Tibial nerve (tissue), 3 donors: Measurements from ENCODE around the gene TLR3.

GRCh38 chr4:184427679-184428089, 46.7 kb downstream of the IRF2 start:
- PRO-cap: no peak
- RAMPAGE, long total RNA, 3 experiments: no peak in any of the 3 experiments

DNA sequence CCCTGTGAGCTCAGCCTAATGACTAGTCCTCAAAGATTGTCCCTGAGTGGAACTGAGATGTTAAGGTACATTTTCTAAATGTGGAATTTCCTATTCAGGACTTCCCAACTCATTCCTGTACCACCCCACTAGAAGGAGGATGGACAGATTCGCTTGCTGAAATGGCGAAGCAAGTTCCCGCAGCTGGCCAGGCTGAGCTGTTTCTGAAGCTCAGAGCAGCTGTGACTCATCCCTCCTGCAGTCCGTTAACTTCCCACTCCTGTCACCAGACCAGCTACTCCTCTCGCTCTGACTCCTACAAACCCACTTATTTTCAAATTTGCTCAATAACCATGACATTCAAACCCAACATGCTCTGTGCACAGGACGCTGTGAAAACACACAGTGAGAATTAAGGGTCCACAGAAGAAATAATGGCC, 39.9 kb upstream of the IRF2 start:
- PRO-cap: no peak
- RAMPAGE, long total RNA, 3 experiments: no peak in any of the 3 experiments

DNA sequence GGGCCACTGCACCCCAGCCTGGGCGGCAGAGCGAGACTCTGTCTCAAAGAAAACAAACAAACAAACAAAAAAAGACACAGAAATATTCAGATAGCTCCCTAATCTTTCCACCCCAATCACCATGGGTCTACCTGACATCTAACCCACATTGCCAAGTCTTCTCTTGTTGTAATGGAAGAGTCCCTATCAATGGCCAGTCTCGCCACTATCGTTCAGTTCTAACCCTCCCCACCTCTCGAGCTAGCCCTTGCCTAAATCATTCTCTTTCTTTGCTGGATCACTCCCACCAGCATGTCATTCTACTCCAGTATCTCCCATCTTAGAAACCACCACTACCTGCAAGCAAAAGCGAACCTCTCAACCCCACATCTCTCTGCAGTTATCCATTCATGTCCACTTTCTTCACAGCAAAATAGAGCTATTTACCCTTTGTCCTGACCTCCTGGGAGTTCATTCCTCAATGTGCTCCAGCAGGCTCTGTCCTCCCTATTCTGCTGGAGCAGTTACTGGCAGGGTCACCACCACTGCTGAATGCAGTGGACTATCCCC, 16.2 kb upstream of the CENPU start:
- PRO-cap: no peak
- RAMPAGE, long total RNA, 3 experiments: no peak in any of the 3 experiments

- PRO-cap: no peak
- RAMPAGE, long total RNA, 3 experiments: no peak in any of the 3 experiments
Measured at GRCh38 chr4:184751624-184752109, 17.8 kb upstream of the CENPU start.

- PRO-cap: no peak
- RAMPAGE, long total RNA, 3 experiments: no peak in any of the 3 experiments
Measured at GRCh38 chr4:184895475-184895830, 69.7 kb upstream of the ACSL1 start.

DNA sequence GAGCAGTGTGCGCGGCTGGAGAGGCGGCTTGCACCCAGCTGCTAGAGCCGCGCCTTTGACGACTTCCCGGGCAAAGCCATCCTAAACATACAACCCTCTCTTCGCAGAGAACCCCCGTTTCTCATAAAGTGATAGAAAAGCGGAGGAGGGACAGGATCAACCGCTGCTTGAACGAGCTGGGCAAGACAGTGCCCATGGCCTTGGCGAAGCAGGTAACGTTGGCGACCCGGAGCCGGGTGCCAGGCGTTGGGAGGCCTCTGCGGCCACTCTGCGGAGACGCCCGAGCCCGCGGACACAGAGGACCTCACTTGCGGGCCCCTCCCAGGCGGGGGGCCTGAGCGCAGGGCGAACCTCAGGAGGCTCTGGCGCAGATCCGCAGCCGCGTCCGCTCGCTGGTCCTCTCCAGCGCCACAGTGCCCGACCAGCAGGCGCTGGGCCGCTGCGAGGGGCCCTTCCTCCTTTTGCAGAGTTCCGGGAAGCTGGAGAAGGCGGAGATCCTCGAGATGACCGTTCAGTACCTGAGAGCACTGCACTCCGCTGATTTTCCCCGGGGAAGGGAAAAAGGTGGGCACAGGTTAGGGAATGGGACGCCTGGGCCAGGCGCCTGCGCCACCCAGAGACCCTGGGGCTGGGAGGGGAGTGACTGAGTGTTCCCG, 1.1 kb downstream of the HELT start:
- PRO-cap: no peak
- RAMPAGE, long total RNA, 3 experiments: no peak in any of the 3 experiments

DNA sequence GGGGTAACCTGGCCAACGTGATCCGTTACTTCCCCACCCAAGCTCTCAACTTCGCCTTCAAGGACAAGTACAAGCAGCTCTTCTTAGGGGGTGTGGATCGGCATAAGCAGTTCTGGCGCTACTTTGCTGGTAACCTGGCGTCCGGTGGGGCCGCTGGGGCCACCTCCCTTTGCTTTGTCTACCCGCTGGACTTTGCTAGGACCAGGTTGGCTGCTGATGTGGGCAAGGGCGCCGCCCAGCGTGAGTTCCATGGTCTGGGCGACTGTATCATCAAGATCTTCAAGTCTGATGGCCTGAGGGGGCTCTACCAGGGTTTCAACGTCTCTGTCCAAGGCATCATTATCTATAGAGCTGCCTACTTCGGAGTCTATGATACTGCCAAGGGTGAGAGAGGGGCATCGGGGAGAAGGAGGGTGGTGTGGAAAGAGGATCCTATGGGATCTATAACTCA, 1.8 kb downstream of the SLC25A4 start:
- PRO-cap: no peak
- RAMPAGE, long total RNA, 3 experiments: no peak in any of the 3 experiments

DNA sequence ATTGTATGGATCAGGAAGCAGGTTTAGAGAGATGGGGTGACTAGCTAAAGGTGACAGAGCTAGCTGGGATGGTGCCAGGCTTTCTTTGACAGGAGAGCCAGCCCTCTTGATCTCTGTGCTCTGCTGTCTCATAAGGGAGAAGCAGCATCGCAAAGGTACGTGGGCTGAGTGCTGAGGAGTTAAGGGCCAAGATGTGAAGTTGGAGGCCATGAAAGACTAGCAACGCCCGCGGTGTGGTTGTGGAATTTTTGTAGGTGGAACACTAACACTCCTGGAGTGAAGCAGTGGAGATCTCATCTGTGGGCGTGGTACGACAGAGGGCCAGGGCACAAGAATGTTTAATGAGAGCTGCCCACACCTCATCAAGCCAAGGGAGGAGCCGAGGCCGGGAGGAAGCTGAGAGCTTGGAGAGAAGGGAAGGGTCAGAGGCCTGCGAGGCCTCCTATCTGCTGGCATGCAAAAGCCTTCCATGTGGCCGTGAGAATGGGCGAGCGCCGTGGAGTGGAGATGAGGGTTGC, 19.5 kb downstream of the SNX25 start:
- PRO-cap: no peak
- RAMPAGE, long total RNA, 3 experiments: no peak in any of the 3 experiments

DNA sequence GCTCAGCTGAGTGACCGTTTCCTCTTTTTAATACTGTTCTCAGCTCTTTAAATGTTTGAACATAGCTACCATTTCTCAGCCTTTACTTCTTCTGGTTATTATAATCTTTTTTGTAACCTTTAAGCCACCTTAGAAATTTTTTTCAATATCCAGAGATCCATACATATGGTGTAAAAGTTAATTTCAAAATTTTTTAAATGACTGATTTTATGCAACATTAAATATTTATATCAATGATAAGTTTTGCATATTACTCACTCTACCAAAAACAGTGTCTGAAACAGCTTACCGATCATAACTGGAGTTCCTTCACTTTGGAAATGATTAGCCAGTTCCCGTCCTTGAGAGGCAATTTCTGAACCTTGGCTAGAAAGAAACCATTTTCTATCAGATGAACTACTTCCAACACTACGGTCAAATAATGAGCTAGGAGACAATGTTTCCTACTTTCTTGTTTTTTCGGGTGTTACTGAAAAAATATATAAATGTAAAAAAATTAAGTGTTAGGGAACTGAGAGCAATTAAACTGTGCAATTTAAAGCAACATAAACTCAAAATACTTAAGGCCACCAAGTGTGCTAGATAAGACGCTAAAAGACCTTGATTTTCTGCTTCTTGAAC, 9.0 kb downstream of the ANKRD37 start:
- PRO-cap: no peak
- RAMPAGE, long total RNA, 3 experiments: no peak in any of the 3 experiments

- PRO-cap: no peak
- RAMPAGE, long total RNA, 3 experiments: no peak in any of the 3 experiments
Measured at GRCh38 chr4:185599687-185600382, 64.5 kb upstream of the PDLIM3 start.

DNA sequence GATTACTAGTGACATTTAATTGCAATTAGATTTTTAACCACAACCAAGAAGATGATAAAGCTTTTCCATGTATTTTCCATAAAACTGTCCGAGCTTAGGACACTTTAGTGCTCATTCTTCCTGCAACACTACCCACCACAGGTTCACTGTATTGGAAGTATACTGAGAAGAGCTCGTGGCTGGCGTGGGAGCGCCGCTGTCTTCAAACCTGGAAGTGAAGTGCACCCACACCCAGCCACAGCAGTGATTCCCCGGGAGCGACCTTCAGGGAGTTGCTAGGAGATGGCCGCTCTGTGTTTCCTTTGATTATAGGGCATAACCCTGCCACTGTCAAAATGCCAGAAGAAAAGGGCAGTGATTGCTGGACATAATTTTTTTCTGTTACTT, 95.0 kb downstream of the SORBS2 start:
- PRO-cap: unidirectional peak, minus-strand start at position 216 of the sequence
- RAMPAGE, long total RNA, 3 experiments: no peak in any of the 3 experiments

- PRO-cap: no peak
- RAMPAGE, long total RNA, 3 experiments: no peak in any of the 3 experiments
Measured at GRCh38 chr4:185721198-185721666, 90.8 kb downstream of the SORBS2 start.

GRCh38 chr4:185730248-185730756, 81.7 kb downstream of the SORBS2 start:
- PRO-cap: no peak
- RAMPAGE, long total RNA, 3 experiments: no peak in any of the 3 experiments

DNA sequence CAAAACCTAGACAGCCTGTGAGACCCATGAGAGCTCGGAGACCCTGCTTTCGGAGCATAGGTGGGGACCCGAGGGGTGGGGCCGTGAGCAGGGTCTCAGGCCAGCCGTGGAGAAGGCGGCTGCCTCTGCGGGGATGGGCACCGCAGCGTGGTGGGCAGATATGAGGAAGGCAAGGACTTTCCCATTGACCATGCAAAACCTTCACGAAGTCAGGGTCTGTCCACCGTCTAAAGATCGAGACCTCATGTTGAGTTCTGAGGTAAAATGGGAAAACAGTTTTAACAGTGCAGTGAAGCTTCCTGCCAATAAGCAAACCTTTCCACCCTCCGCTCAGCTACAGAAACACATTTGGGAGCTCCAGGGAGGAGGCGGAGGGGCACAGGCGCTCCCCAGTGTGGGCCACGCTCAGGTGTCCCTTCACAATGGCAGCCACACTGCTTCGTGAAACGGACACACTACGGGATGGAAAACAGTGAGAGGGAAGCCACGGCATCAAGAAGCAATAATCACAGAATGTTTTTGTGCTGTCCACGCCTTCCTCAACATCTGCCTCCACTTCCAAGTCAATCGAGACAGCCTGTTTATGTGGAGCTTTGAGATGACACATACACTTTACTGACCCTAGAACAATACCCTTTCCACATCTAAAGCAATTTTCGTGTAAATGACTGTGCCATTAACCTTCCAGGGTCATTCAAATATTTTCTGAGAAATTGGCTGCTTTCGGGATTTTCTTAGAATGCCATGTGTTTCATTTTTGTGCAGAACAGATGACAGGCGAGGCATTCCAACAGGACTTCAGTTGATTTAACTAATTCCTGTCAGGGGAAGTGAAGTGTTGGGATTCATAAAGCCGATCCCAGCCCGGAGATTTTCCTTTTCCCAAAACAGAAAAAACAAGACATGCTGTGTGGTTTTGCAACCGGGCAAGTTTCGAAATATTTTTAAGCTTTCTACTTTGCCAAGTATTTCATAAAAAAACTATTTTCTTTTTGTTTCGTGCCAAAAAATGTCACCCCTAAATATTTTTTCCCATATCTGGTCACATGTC, 74.1 kb downstream of the SORBS2 start:
- PRO-cap: unidirectional peak, minus-strand start at position 889 of the sequence
- RAMPAGE, long total RNA, 3 experiments: no peak in any of the 3 experiments

GRCh38 chr4:185743435-185744344, 68.3 kb downstream of the SORBS2 start:
- PRO-cap: no peak
- RAMPAGE, long total RNA, 3 experiments: no peak in any of the 3 experiments

GRCh38 chr4:185800211-185801161, 11.5 kb downstream of the SORBS2 start:
- PRO-cap: no peak
- RAMPAGE, long total RNA, 3 experiments: no peak in any of the 3 experiments

DNA sequence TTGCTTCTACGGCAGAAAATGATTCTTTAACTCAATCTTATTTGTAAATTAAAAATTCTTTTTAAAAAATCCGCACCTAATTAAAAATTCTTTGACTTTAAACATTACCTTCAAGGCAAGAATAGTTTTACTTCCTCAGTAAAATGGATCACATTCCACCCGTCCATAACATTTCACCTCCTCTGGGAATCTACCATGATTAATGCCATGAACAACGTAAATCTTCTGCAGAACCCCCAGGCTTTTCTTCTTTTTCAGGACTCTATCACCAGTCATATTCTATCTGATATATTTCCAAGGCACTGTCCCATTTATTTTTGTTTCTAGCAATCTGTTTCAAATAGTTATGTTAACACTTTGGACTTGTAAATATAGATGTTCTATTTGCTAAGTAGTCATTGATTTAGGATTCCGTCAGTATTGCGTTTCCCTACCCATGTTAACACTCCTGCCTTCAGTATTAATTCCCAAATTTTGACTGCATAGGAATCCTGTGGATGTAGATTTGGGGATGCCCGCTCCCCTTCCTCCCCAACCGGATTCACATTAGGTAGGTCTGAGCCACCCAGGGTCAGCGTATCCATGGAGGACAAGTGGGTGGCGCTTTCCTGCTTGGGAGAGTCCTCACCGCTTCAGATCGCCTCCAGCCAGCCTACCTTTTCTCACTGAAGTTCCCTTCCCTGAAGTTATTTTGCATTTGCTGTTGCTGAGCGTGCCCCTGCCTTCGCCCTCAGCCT, 1.0 kb upstream of the SORBS2 start:
- PRO-cap: no peak
- RAMPAGE, long total RNA, 3 experiments: no peak in any of the 3 experiments

DNA sequence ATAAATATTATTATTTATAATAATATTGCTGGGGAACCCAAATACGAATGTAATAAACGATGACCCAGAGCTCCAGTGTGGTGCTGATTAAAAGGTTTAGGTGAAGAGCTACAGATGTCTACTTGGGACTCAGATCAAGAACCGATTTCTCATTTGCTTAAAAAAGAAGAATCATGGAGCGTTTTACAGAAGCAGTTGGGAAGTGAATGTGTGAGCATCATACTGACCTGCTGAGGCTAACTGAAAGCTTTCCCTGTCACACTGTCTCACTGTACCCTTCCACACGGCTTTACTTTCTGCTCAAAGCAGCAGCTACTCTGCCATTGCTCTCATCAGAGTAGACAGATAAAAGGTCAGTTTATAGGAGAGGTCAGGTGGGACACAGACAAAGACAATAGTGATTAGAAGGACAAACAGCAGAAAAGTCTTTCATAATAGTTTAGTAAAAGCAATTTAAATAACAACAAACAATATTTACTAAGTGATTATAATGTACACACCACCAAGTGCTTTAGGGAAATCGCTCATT, 24.1 kb upstream of the SORBS2 start:
- PRO-cap: no peak
- RAMPAGE, long total RNA, 3 experiments: no peak in any of the 3 experiments

- PRO-cap: unidirectional peak, plus-strand start at chr4:186069156
- RAMPAGE, long total RNA, 3 experiments: start-site peak on the plus strand in 3 of 3 experiments, at chr4:186069154-186069205 at its widest, 13 to 88 reads per replicate
Measured at GRCh38 chr4:186068401-186069395, at the start of gene TLR3. Gene TLR3, plus strand, starts transcription at chr4:186069156.

DNA sequence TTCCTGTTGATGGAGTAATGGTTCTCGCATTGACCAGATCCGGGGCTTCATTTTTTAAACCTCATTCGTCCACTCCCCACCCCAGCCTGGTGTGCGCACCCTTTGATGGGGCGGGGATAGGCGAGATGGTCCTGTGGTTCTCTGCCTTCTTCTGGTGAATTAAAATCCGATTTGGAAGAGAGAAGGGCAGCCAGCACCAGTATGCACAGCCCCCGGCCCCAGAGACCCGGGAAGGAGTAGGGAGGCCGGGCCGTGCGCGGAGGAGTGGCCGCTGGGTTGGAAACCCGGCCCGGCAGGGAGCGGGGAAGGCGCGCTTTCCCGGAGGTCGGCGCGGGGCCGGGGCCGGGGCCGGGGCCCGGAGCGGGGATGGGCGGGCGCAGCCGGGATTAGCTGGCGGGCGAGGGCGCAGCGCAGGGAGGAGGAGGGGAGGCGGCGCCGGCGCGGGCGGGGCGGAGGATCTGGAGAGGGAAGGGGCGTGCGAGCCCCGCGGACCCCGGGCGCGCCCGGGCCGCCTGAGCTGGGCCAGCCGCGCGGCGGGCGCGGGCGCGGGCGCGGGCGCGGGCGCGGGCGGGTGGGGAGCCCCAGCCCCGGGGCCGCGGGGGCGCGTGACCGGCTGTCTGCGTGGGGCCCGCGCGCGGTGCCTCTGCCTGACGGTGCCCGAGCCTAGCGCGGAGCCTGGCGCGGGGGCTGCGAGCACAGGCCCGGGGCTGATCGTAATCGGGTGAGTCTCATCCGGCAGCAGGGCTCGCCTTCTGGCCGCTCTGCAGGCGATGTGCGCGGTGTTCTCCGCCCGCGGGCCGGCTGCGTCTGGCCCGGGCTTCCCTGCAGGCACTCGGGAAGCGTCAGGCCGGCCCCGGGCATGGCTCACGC, 46.7 kb upstream of the CYP4V2 start:
- PRO-cap: bidirectional peak, plus-strand start at position 552 of the sequence, minus-strand start at position 508 of the sequence; bidirectional peak, plus-strand start outside the sequence, minus-strand start at position 809 of the sequence
- RAMPAGE, long total RNA, 3 experiments: no peak in any of the 3 experiments